ENCODE results near the genes ZMYM1 and TEKT2.

DNA sequence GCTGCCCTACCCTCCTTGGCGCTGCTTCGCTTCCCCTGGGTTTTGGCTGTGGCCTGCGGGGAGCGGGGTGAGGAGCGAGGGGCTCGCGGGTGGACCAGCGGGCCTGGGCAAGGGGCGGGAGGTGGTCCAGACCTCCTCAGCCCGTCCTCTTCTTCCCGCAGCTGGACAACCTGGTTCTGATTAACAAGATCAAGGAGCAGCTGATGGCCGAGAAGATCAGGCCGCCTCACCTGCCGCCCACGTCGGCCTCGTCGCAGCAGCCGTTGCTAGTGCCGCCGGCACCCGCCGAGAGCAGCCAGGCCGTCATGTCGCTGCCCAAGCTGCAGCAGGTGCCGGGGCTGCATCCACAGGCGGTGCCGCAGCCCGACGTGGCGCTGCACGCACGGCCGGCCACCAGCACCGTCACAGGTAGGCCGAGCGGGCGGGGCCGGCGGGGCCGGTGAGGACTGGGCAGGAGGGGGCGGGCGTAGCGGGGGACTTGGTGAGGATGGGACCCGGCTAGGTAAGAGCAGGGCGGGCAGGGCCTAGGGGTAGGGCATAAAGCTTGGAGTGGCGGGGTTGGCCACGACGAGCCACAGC, 20.0 kb downstream of the ZNF362 start:
- PRO-cap, 7 experiments: no peak in any of the 7 experiments
- RAMPAGE, long total RNA, 2 experiments: no peak in any of the 2 experiments

- PRO-cap, 7 experiments: peak in 3 of 7 experiments; most common minus-strand start chr1:33461198 (in 3)
- RAMPAGE, long total RNA, 2 experiments: no peak in any of the 2 experiments
Observed at GRCh38 chr1:33460834-33461472, 11.5 kb upstream of the ZSCAN20 start.

DNA sequence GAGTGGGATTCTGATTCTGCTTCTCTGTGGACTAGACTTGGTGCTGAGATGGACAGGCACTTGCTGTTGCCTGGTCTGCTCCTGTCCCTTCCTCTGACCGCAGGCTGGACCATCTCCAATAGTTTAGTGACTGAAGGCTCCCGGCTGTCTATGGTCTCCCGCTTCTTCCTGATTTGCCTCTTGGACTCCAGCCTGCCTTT, 6.3 kb upstream of the ZSCAN20 start:
- PRO-cap, 7 experiments: no peak in any of the 7 experiments
- RAMPAGE, long total RNA, 2 experiments: no peak in any of the 2 experiments

- PRO-cap, 7 experiments: peak in 2 of 7 experiments; most common minus-strand start chr1:33570176 (in 2)
- RAMPAGE, long total RNA, 2 experiments: no peak in any of the 2 experiments
Observed at GRCh38 chr1:33569966-33570450, 97.6 kb downstream of the ZSCAN20 start.

DNA sequence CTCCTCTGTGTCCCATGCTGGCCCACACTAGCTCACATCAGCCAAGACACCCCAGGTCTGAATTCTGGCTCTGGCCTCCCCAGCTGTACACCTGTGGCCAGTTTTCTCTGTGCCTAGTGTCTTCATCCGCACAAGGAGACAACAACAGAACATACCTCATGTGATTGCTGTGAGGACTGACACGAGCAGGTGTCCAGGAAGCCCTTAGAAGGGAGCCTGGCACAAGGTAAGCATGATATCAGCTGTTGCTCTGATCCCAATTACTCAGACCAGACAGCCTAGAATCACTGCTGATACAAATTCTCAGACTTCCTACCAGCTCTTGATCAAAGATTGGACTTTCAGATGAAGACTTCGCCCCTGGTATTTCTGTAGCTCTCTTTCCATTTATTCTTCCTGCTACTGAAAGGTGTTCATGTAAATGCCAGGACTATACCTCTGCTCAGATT, 71.2 kb upstream of the GJB5 start:
- PRO-cap, 7 experiments: no peak in any of the 7 experiments
- RAMPAGE, long total RNA, 2 experiments: no peak in any of the 2 experiments

GRCh38 chr1:34842866-34844147, 16.2 kb downstream of the SMIM12 start:
- PRO-cap, 7 experiments: no peak in any of the 7 experiments
- RAMPAGE, long total RNA, 2 experiments: start-site peak on the minus strand in 1 of 2 experiments, at chr1:34843743-34843857 at its widest, 7 reads per replicate

- PRO-cap, 7 experiments: no peak in any of the 7 experiments
- RAMPAGE, long total RNA, 2 experiments: no peak in any of the 2 experiments
Observed at GRCh38 chr1:34867308-34867843, 7.8 kb upstream of the SMIM12 start.

DNA sequence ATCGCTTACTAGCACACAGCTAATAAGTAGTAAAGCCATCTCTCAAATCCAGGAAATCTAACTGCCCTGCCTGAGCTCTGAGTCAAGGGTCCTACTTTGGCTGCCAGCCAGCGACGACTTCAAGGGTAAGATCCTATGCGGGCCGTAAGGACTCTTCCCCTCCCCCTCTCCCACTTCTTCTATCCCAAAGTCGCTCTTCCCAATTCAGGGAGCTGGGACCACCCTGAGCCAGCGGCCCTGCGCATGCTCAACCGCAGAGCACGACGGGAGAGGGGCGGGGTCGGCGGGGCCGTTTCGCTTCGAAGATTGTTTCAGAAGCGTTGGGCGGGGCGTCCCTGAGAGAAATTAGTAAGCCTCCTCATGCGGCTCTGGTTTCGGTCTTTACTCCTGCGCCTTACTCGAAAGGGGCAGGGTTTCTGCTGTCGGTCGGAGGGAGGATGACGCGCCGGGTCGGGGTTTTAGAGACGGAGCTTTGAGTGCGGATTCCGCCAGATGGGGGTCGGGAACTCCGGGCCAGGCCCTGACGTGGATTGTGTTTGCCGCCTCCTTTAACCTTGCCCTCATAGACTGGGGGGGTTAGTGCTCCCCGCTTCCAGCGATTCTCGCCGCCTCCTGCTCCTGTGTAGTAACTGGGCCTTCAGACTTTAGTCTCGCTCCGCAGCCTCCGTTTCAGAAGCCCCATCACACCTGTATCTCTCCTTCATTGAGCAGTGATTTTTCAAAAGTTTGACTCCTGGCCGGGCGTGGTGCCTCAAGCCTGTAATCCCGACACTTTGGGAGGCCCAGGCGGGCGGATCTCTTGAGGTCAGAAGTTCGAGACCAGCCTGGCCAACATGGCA, at the start of gene ZMYM1:
Gene ZMYM1, plus strand, starts transcription at position 291 of the 839 bp plus-strand sequence.
- PRO-cap, 7 experiments: peak in 7 of 7 experiments; most common plus-strand start position 292 of the sequence (in 4); most common minus-strand start position 245 of the sequence (in 4)
- RAMPAGE, long total RNA, 2 experiments: start-site peak on the plus strand in 2 of 2 experiments, centred at positions 285 to 290 of the sequence, 69 to 88 reads per replicate

DNA sequence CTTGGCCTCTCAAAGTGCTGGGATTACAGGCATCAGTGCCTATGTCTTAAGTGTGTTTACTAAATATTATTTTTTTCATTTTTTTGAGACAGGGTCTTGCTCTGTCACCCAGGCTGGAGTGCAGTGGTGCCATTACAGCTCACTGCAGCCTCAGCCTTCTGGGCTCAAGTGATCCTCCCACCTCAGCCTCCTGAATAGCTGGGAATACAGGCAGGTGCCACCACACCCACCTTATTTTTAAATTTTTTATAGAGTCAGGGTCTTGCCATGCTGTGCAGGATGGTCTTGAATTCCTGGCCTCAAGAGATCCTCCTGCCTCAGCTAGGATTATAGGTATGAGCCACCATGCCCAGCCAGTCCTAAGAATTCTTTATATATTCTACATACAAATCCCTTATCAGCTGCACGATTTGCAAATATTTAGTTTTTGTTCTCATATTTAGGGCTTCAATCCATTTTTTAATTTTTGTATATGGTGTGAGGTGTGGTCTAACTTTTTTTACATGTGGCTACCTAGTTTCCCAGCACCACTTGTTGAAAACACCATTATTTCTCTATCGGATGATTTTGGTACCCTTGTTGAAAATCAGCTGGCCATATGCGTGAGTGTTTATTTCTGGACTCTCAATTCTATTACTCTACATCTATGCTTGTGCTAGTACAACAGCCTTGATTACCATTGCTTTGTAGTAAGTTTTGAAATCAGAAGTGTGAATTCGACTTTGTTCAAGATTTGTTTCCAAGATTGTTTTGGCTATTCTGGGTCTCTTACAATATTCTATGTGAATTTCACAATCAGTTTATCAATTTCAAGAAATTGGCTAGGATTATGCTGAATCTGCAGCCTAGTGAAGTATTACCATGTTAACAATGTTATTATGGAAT, 19.8 kb downstream of the SFPQ start:
- PRO-cap, 7 experiments: no peak in any of the 7 experiments
- RAMPAGE, long total RNA, 2 experiments: no peak in any of the 2 experiments

GRCh38 chr1:35177734-35178627, 15.0 kb downstream of the SFPQ start:
- PRO-cap, 7 experiments: no peak in any of the 7 experiments
- RAMPAGE, long total RNA, 2 experiments: no peak in any of the 2 experiments

- PRO-cap, 7 experiments: no peak in any of the 7 experiments
- RAMPAGE, long total RNA, 2 experiments: no peak in any of the 2 experiments
Observed at GRCh38 chr1:35184439-35184959, 8.4 kb downstream of the SFPQ start.

GRCh38 chr1:35190434-35190677, 2.6 kb downstream of the SFPQ start:
- PRO-cap, 7 experiments: no peak in any of the 7 experiments
- RAMPAGE, long total RNA, 2 experiments: no peak in any of the 2 experiments

- PRO-cap, 7 experiments: no peak in any of the 7 experiments
- RAMPAGE, long total RNA, 2 experiments: no peak in any of the 2 experiments
Observed at GRCh38 chr1:35350719-35351342, 82.3 kb downstream of the ZMYM4 start.

- PRO-cap, 7 experiments: no peak in any of the 7 experiments
- RAMPAGE, long total RNA, 2 experiments: no peak in any of the 2 experiments
Observed at GRCh38 chr1:35388665-35389289, 120.3 kb downstream of the ZMYM4 start.

DNA sequence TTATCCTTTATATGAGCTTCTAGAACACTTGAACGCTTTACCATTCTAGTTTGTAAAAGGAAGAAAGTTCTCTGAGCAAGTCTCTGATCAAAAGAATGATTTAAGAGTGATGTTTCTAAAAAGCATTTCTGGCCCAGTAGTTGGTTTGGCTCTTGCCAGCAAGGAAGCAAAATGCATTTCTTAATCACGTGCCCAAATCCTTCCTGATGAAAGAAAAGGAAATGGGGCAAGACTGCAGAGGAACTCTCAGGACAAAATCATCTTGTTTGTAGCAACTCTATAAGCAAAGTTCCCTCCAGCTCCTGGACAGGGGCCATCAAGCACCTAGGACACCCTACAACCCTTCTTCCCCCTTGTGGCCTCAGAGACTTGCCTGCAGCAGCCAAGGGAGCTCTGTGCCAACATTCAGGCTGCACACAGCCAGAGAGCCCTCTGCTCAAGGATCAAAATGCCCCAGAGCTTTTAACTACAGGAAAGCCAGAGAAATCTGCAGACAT, 105.2 kb downstream of the KIAA0319L start:
- PRO-cap, 7 experiments: no peak in any of the 7 experiments
- RAMPAGE, long total RNA, 2 experiments: no peak in any of the 2 experiments

GRCh38 chr1:35555935-35556528, 1.2 kb downstream of the KIAA0319L start:
- PRO-cap, 7 experiments: no peak in any of the 7 experiments
- RAMPAGE, long total RNA, 2 experiments: no peak in any of the 2 experiments

DNA sequence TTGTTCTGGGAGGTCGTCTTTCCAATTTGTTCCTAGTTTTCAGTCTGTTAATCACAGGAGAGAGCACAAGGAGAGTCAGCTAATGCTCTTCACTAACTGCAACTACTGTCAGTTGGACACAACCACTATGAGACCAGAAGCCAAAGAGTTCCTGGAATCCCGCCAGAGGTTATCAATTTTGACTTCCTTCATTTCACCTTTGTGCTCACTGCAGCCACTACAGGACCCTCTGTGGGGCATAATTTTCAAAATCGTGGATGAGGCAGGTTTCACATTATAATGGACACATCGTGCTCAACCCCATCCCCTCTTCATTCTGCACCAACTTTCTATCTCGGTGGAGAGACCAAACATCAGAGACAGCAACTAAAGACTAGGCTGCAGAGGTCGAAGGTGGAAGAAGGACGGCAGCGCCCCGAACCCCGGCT, 660 bp downstream of the KIAA0319L start:
- PRO-cap, 7 experiments: peak in 1 of 7 experiments; most common plus-strand start position 47 of the sequence (in 1)
- RAMPAGE, long total RNA, 2 experiments: no peak in any of the 2 experiments

DNA sequence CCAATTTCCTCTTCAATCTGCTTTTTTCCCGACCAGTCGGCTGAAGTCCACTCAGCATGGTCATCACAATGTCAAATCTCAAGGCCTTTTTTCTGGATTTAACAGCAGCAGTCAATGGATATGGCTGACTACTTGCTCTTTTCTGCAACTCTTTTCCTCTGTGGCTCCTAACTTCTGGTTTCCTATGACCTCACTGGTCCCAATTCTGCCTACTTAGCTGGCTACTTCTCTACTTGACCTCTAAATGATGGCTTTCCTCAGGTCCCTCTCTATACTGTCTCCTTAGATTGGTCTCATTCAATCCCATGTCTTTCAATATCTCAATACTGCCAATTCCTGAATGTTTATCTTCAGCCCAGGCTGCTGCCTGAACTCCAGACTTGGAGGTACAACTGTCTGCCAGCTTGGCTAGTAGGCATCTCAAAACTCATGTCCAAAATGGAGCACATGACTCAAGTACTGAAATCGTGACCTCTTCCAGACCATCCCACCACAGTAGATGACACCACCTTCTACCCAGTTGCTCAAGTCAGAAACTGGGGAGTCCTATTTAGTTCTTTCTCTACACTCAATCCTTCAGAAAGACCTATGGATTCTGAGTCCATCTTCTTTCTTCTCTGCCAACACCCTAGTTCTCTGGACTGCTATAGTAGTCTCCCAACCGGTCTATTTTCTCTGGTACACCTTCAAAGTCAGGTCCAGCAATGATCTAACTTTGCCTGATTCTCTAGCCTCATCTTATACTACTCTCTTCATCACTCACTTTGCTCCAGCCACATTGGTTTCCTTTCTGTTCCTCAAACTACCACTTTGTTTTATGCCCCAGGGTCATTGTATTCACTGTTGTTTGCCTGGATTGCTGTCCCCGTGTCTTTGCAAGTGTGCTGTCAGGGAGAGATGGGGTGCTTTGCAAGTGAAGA, 23.4 kb downstream of the TFAP2E start:
- PRO-cap, 7 experiments: no peak in any of the 7 experiments
- RAMPAGE, long total RNA, 2 experiments: no peak in any of the 2 experiments

DNA sequence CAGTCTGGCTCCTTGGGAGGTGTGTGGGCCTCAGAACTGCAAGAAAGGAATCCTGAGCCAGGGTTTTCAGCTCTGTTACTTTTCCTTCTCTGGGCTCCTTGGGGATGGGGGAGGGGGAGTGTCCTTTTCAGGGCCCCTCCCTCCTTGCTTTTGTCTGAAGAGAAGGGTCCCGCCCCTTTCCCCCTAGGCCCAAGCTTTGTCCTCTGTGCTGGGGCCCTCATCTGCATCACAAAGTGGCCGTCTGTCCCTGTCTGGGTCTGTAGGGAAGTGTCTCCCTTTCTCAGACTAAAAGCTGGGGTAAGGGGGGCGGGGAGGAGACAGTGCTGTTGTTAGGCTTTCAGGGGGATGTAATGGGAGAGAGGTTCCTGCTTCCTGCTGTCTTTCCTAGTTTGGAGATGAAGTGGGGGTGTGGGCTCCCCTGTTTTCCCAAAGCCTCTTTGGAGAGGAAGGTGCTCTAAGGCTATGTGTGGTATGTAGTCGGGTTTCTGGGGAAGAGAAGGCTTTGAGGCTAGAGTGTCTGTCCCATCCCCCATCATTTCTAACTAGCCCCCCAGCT, 3.1 kb downstream of the AGO1 start:
- PRO-cap, 7 experiments: no peak in any of the 7 experiments
- RAMPAGE, long total RNA, 2 experiments: no peak in any of the 2 experiments

DNA sequence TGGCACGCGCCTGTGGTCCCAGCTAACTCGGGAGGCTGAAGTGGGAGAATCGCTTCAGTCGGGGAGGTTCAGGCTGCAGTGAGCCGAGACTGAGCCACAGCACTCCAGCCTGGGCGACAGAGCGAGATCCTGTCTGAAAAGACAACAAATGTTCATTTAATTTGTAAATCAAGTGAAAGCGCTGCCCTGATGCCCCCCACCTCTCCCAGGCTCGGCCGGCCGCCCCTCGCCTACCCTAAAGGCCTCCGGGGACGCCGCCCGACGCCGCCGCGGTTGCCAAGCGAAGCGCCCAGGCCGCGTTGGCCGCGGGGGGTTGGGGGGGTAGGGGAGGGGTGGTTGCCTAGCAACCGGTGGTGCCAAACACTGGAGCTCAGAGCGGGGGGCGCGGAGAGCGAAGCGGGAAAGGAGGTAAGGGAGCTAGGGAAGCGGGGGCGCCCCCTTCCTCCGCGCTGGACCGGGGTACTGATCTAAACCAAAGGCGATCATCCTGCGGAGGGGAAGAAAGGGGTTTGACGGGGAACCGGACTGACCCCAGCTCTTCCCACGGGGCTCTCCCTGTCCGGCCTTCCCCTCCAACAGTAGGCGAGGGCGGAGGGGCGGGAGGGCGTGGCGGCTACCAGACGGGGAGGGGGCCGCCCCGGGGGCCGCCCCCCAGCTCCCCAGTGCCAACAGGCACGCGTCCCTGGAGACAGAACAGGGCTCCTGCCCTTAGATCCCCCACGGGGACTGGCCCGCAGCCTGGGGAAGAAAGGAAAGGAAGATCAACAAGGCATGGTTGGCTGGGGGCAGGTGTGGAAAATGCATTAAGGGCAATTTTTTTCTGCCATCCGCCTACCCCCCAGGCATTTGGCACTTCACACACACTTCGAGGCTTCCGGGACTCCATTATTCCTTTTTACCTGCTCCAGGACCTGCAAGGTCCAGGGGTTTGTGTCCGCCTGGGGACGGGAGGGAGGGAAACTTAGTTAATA, at the start of gene TEKT2:
Gene TEKT2, plus strand, starts transcription at position 353 of the 971 bp plus-strand sequence.
- PRO-cap, 7 experiments: peak in 3 of 7 experiments; most common plus-strand start position 402 of the sequence (in 3); most common minus-strand start position 275 of the sequence (in 1)
- RAMPAGE, long total RNA, 2 experiments: start-site peak on the plus strand in 2 of 2 experiments, centred at positions 364 to 717 of the sequence, 12 to 284 reads per replicate; start-site peak on the minus strand in 1 of 2 experiments, centred at position 286 of the sequence, 8 reads per replicate

Data from ovary (tissue), 7 donors.